Diencephalon (tissue), 2 donors: Measurements from ENCODE around the gene C16orf78.

DNA sequence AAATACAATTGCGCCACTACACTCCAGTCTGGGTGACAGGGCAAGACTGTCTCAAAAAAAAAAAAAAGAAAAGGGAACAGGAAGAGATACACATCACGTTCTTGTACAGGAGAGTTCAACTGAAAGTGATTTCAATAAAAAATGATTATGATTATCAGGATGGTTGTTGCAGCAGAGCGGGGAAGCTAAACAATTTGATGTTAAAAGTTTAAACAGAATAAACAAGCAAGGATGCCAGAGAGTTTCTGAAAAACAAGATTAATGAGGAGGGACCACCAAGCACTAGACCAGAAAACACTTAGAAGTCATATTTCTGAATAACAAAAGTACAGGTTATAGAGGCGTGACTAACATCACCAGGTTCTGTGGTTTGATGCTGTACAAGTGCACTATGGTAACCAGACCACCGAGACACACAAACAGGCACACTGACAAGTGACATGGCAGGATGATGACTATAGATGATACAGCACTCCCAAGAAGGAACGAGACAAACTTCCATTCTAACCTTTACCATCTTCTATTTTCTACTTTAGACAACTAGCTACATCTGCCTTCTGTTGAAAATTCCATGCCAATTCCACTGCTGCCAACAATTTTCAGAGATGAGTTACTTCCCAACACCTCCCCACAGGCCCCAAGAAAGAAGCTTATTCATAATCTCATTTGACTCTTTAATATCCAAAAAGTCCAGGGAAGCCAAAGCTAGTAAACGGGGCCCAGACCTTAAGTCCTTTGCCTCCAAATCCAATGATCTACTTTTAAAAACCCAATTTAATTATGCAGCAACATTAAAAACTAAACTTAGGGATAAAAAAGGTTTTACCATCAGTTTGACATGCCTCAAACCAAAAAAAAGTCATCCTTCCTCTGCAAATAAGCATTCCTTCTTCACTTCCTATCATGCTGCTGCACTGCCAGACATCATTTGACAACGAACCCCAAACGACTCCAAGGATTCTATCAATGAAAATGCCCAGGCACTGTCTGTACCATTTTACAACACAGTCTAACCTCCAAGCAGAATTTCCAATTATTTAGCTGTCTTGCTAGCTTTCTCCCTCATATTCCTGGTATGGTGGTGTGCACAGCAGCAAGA lies 11.6 kb downstream of the DNAJA2 start:
- RAMPAGE, long total RNA, result no peak

DNA sequence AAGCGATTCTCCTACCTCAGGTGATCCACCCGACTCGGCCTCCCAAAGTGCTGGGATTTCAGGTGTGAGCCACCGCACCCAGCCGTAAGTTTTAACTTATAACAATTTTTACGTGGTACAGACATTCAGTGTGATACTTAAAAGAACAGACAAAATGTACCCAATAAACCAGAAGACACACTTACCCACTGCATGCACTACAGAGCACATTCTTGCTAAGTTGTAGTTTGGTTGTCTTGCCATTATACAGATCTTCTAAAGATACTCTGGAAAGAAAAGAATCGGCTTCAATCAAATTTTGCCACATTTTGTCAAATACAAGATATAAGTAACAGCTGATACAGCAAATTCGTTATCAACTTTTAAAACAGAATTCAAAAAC lies 5.6 kb downstream of the DNAJA2 start:
- RAMPAGE, long total RNA, result no peak

- RAMPAGE, long total RNA, result no peak
Observed at GRCh38 chr16:47037430-47038628, 64.4 kb upstream of the DNAJA2 start.

- RAMPAGE, long total RNA, result no peak
Observed at GRCh38 chr16:47460236-47460662, 614 bp downstream of the ITFG1 start.

DNA sequence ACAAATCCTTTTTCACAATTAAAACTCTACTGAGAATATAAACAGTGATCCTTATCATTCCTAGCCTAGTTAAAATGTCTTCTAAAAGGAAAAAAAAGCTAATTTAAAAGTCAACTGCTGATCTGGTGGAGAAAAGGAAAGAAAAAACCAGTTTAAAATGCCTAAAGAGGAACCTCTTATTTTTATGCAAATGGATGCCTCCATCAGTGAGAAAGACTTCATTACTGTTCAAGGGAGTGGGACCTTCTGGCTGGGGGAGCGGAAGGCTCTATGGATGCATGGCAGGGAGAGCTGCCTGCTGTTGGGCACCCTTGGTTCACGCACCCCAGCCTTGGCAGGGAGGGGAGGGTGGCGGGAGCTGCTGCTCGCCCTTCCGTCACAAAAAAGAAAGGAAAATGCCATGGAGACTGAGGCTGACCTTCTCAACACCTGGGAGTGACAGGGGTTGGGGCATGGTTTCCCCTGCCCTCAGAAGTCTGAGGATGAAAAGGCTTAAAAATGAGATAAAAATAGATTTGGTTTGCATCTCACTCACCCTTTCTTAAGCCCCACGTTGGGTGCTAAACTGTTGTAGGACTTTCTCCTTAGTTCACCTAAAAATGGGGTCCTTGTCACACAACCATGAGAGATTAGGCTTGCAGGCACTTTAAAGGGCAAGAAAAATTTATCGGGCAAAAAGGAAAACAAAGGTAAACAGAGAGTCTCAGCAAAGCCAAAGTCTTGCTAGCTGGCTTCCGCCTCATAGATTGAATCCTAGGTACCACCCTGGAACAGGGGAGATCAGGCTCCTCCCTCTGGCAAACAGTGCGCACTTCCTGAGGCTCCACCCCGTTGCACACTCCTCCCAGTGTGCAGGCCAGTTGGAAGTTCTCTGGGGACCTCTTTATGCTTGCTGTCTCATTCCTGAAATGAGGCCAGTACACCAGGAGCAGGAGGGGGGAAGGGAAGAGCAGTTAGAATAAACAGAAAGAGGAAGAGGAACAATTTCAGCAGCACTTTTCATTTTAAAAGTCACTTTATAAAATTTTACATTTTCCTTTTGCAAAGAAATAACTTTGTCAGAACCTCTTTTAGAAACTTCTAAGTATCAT lies 31.5 kb downstream of the PHKB start:
- RAMPAGE, long total RNA, result no peak

DNA sequence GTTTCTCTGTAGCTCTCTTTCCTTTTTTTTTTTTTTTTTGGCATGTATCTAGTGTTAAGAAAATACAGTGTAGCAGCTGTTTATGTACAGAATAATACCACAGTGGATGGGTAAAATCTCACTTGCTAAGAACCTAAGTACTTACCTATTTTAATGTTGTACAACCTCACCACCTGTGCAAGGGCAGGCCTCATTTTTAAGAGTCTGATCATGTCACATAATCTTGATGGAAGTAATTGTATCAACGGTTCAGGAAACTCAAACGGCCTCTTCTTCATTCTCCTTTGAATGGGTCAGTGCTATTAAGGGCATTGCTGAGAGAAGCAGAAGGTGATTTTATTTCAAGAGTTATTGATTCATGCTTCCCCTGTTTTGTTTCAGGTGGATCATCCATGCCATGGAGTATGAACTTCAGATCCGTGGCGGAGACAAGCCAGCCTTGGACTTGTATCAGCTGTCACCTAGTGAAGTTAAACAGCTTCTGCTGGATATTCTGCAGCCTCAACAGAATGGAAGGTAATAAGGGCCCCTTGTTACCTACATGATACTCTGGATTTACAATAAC lies 227.6 kb downstream of the PHKB start:
- RAMPAGE, long total RNA, result no peak

DNA sequence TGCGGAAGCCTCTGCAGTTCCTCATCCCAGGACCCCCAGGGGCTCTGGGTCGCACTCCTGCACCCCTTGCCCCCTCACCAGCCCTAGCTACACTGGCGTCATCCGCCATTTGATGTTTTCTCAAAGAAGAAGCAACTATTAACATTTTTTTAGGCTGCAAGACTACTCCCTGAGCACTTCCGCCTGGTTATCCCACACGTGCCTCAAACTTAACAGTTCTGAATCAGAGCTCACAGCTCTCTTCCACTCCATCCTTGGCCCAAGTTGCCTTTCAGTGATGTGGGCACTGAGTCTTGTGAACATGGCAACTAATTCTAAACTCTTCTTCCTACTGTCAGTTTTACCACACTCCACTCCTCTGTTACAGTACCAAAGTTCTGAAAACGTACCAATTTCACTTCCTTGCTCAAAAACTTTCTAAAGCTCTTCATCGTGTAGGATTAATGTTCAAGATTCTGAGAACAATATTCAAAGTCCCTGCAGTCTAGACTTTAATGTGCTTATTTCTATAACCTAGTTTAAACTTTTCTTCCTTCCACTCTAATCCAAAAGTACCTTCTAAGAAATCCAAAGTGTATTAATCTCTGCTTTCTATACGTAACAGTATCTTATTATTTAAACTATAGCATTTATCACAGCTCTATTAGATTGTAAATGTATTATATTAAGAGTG lies 31.6 kb downstream of the N4BP1 start:
- RAMPAGE, long total RNA, result no peak

DNA sequence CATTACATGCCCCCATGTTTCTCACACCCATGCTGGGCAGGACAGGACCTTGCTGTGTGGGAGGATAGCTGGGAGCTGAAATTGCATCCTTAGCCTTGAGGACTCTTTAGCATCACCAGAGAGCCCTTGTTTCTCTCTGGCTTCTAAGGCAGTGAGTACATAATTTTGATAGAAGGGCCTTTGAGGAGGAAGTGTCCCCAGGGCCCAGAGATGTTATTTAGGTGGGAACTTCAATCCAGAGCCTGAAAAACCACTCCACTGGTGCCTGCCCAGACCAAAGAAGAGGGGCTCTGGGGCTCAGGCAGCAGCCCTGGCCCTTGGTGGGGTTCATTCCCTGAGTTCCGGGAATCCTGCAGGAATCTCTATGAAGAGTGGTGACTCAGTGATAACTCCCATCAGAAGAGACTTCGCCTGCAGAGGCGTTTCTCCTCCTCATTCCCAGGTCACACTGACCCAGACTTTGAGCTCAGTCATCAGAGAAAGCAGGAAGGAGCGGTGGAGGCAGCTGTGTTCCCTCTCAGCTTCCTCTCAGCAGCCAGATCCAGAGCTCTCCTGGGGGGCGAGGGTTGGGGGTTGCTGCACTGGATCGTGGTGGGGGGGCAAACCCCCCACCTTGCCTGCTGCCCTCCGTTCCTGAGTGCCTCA lies 271.4 kb downstream of the CBLN1 start:
- RAMPAGE, long total RNA, result no peak

DNA sequence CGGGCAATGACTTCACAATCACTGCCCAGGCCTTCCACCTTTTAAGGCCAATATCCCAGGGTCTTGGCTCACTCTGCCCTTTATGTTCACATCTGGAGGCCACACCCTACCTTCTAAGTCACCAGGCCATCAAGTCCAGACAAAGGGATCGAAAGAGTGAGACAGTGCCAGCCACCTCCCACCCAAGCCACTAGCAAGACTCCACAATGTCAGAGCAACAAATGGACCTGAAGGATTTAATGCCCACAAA lies at the start of gene C16orf78:
Gene C16orf78 (plus strand): TSS at position 71 of the 250 bp plus-strand sequence.
- RAMPAGE, long total RNA, result no peak

- RAMPAGE, long total RNA, result no peak
Observed at GRCh38 chr16:49469954-49470442, 96.4 kb downstream of the C16orf78 start.

GRCh38 chr16:49542206-49543011 lies 168.8 kb downstream of the C16orf78 start:
- RAMPAGE, long total RNA, result no peak

- RAMPAGE, long total RNA, result no peak
Observed at GRCh38 chr16:49700286-49700443, 155.7 kb downstream of the ZNF423 start.

DNA sequence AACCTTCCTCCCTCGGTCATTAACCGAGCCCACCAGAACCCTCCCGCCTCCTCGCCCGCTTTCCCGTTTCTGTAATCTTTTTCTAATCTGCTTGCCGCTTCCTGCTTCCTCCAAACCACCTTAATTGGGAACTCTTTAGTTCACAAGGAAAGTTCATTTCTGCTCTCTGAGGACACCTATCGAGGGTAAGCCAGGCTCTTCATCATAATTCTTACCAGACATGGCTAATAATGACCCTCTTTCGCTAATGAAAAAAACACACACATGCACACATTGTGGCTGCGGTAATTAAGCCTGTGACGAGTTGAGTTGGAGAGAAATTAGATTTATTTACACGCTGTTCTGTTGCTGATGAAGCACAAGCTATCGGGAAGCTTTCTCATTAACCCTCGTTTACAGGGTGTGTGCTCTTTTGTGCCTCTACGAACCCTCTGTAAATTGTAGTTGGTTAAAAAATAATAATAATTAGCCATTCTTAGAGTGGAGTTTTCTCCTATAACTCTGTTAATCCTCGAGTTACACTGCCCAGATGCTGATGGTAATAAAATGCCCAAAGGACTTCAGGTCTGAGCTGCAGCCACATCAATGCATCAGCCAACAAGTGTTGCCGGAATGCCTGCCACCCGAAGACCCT lies 100.5 kb downstream of the ZNF423 start:
- RAMPAGE, long total RNA, result no peak

DNA sequence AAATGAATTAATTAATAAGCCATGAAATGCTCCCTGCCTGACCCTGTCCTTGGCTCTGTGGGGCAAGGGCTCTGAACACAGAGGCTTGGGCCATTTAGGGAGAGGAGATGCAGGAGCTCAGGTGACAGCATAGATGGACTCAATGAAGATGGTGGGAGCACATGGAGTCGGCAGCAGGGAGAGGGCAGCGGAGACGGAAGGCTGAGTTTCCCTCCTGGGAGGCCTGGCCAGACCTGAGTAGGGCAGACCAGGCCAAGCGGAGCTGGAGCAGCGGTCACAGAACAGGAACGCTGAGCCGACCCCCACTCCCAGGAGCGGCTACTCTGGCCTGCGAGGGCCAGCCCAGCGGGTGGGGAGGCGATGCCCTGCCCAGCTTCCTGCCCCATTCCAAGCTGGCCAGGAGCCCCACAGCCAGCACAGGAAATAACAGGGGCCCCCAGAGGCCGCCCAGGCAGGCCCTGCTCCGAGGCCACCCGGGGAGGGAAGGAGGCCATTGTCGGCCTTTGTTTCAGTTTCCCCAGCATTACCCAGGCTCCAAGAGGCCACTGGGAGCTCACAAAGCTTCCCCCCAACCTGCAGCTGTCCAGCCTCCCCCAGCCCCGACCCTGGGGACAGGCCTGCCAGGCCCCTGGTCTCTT lies 79.8 kb downstream of the ZNF423 start:
- RAMPAGE, long total RNA, result no peak

DNA sequence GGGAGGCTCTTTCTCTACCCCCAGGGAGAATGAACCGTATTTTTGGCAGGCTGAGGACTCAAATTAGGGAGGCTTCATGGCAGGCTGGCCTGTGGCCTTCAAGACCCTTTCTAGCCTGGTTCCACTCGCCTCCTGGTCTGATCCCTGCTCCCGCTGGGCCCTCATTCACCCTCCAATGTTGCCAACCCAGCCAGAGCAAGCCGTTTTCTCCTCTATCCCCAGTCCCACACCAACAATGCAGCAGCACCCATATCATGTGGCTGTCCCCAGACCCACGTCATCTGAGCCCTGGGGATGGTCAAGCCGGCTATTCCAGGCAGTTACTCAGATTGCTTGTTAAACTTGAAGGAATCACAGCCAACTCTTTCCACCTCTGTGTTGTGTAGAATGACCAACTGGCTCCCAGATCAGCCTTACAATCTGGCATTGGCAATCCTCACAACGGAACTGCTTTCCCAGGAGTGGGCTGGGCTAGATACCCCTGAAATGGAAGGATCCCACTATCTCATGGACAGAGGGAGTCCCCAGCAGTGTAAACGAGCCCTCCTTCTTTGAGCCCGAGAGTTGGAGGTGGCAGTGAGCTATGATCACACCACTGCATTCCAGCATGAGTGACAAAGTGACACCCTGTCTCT lies 27.0 kb downstream of the ZNF423 start:
- RAMPAGE, long total RNA, result no peak

- RAMPAGE, long total RNA, result no peak
Observed at GRCh38 chr16:50155596-50156153, 2.6 kb downstream of the TENT4B start.

- RAMPAGE, long total RNA, result no peak
Observed at GRCh38 chr16:50283290-50283932, 17.1 kb downstream of the ADCY7 start.

DNA sequence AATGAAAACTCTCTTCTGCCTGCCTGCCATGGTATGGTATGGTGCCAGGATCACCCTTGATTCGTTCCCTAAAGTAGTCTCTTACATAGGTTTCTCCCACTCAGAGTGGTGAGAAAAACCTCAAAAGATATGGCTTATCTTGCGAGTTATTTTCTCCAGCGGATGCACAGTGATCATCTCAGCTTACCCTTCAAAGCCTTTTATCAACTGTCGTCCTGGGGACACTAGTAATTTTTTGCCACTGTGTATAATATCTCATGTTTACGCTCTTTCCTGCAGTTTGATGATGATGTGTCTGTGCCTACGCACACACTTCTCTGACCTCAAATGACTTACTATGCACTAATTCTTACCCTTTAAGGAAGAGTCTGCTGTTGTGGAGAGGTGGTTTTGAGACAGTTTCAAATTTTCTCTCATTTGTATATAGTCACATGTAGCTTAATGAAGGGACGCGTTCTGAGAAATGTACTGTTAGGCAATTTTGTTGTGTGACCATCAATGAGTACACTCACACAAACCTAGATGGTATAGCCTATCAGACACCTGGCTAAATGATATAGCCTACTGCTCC lies 29.9 kb downstream of the BRD7 start:
- RAMPAGE, long total RNA, result no peak

DNA sequence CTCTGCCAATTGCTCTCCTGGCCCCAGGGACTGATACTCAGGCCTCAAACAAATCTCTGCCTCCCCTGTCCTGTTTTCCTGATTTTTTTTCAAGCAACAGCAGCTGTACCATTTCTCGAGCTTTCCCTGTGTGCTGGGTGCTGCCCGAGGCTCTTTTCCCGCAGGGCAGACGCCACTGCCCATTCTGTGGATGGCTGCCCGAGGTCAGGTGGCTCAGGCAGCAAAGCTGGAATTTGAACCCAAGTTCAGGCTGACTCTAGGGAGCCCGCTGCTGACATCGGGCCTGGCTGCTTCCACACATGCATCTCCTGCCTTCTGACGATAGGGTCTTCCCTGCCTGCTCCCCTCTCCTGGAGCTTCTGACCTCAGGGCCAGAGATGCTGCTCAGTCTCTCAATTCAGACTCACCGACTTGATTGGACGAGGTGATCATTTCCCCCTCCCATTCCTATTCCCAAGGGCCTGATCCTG lies 87.2 kb upstream of the NKD1 start:
- RAMPAGE, long total RNA, result no peak

DNA sequence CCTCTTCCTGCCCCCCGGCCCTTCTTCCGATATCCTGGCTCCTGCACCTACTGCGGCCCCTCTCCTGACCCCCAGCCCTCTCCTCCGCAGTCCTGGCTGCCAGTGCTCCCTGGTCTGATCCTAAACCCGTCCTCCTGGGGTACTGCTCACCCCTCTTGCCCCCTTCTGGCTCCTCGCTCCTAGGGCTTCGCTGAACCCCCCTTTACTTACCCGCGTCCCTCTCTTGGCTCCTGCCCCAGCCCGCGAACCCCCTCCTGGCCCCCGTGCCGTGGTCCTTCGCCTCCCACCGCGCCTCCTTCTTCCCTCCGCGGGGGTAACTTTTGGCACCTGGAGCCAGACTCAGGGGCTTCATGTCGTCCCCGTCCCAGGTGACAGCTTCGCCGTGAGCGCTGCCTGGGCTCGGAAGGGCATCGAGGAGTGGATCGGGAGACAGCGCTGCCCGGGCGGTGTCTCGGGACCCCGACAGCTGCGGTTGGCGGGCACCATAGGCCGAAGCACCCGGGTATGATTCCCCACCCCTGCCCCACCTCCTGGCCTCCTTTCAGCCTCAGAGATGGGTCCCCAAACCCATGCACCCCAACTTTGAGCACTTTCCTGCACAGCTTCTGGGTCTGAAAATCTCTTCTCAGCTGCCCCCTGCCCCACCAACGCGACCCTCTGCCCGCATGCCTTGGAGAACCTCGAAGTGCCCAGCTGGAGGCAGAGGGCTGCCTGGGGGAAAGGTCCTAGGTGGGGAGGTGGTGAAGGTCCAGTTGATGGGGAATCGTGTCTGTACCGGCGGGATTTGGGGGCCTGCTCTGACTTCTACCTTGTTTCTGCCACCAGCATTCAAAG lies 1.1 kb downstream of the NKD1 start:
- RAMPAGE, long total RNA, result no peak